Measurements from ENCODE around the gene MPV17L.

GRCh38 chr16:14510942-14511699 is 118.9 kb downstream of the PARN start:
- RRBS = no CpG with 5 or more reads among the region's 4 CpGs

GRCh38 chr16:14668598-14669105 is 25.5 kb downstream of the PLA2G10 start:
- RRBS = no CpG with 5 or more reads among the region's 6 CpGs

DNA sequence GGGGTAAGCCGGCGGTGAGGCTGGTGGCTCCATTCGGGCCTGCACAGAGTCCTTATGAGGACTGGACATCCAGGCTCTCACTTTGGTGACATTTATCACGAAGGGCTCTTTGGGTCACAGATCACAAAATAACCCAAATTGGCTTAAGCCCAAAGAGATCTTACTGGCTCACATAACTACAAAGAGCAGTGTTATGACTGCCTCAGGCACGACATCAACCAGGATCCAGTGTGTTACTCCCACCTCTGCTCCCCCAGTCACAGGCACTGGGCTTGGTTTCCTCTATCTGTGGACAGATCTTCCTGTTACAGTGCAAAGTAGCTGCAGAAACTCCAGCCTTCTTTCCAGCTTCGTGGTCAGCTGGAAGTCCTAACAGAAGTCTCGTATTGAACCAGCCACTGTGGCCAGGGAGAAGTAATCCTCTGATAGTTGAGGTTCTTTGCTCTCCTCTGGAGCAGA is 39.6 kb downstream of the NTAN1 start:
- RRBS = no CpG with 5 or more reads among the region's 7 CpGs

GRCh38 chr16:15142568-15142793 is 48.4 kb upstream of the RRN3 start:
- RRBS = no CpG with 5 or more reads among the region's 14 CpGs

- RRBS = 9% methylated on average over 20 of the region's 71 CpGs
Observed at GRCh38 chr16:15395576-15396276, at the start of gene MPV17L. Gene MPV17L (plus strand): TSS chr16:15395754.

DNA sequence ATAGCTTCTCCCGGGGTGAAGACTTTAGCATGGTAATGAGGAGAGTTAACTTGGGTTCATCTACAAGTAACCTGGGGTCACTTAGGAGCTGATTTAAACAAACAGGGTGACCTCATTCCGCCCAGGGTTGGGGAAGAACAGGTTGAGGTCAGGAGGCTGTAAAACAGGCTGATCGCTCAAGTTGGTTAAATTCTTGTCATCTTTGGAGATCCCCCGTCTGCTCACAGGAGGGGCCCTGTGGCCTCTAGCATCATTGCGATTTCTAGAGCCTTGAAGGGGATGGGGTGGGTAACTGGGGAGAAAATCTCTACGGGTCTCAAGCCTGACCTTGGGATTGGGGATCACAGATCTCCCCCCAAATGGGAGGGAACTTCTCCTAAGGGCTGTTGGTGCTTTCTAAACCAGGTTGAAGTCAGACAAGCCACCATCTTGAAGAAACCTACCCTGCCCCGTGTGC is 1.8 kb downstream of the MPV17L start:
- RRBS = no CpG with 5 or more reads among the region's 7 CpGs

DNA sequence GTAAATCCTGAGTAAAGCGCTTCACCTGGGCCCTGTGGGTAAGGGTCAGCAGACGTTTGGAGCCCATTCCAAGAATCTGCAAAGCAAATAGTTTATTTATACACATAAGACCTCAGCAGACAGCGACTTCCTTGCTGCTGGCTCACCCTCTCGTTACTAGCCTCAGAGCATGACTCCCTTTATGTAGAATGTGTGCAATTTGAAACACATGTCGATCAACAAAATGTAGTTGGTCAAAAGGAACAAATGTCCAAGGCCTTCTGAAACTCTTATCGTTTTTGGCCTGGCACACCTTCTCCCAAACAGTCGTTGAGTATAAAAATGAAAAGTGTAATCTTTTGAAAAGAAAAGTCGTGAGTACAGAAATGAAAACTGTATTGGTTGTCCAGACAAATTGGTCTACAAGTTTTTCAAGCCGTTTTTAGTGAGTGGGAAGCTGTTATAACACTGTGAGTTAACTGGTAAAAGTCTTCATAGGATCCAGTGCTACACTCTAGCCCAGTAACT is 31.2 kb downstream of the MARF1 start:
- RRBS = no CpG with 5 or more reads among the region's 9 CpGs

DNA sequence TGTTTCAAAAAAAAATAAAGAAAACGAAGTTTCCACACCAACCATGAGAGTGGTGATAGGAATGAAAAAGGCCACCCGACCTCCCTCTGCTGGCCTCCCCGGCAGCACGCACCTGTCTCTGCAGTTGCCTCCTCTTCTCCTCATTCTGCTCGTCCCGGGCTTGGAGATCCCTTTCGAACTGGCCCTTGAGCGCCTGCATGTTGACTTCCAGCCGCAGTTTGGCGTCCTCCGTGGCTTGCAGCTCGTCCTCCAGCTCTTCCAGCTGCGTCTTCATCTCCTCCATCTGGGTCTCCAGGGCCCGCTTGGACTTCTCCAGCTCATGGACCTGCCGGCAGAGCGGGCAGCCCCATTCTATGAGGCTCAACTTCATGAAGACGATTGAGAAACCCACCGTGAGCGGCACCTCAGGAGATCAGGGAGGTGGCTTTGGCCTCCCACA is 70.7 kb downstream of the NDE1 start:
- RRBS = 93% methylated on average over 4 of the region's 19 CpGs

DNA sequence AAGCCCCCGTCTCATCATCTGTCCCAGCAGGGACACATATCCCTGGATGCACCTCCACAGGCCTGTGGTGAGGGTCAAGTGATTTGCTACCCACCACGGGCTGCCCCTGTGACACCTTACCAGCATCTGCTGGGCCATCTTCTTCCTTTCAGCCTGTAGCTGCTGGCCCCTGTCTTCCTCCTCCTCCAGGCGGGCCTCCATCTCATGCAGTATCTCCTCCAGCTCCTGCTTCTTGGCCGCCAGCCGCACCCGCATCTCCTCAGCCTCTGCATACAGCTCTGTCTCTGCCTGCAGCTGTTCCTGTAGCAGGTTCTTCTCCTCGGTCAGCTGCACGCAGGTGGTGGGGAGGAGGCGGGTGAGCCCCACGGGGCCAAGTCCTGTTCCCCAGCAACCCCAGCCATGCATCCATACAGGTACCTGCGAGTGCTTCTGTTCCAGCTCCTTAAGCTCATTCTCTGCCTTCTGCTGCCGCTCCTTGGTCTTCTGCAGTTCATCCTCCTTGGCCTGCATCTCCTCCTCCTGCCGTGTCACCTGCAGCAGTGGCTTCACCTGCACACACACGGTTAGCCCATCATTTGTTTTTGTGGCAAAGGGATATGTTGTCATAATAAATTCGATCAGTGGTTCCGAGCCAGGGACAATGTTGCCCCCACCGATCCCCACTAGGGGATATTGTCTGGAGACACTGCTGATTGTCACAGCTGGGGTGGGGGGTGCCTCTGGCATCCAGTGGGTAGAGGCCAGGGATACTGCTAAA is 91.5 kb downstream of the NDE1 start:
- RRBS = no CpG with 5 or more reads among the region's 17 CpGs

DNA sequence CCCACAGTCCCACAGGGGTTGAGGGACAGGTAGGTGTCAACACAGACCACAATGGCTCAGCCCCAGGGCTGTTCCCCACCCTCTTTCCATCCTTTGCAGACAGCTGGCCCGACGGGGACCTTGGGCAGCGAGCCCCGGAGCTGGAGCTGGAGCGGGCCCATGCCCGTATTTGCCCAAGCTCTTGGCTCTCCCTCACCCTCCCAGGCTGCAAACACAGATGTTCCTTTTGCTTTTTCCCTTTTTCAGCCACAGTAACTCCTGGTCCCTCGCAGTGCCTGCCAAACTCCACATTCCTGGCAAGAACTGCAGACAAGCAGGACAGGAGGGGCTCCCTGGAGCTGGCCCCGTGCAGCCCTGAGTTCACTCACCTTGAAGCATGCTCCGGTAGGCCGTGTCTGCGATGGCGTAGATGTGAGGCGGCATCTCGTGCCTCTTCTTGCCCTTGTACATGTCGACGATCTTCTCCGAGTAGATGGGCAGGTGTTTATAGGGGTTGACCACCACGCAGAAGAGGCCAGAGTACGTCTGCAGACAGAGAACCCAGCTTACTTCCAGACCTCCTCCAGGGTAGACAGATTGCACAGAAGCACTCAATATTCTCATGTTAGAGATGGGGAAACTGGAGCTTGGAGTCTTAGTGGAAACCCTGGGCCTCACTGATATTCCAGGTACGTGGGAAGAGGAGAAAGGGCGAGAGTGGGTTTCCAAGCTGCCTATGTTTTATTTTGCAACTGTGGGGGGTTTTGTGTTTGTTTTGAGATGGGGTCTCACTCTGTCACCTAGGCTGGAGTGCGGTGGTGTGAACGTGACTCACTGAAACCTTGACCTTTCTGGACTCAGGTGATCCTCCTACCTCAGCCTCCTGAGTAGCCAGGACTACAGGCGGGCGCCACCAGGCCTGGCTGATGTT is 33.7 kb downstream of the MYH11 start:
- RRBS = no CpG with 5 or more reads among the region's 25 CpGs

DNA sequence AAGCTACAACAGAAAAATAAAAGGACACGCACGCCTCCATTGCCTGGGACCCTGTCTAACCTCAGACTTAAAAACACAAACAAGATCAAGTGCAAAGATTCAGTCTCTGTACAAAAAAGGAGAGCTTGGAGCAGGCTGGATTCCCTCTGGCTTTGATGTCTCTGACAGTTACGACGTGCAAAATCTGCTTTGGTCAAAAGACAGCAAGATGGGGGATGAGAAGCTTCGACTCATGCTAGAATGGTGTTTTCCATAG is 9.3 kb downstream of the MYH11 start:
- RRBS = no CpG with 5 or more reads among the region's 5 CpGs

DNA sequence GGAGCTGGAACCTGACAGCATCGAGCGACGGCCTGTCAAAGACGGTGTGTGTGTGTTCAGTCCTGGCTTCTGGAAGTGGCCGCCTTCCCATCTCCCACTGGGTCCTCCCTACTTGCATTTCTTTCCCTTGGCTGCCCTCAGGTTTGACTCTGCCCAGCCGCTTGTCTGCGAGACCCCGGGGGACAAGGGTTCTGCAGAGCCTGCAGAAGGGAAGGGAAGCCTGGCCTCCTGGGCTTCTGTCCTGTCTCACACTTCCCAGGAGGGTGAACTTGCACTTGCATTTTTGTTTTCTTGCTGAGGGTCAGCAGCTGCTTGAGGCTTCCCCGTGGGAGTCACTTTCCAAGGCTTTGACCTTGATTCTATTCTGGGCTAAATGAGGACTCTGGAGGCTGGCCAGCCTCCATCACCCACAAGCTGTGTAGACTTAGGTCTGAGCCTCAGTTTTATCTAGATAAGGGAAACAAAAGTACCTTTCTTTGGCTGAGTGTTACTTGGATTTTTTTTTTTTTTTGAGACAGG is 122.3 kb downstream of the ABCC1 start:
- RRBS = no CpG with 5 or more reads among the region's 9 CpGs

- RRBS = no CpG with 5 or more reads among the region's 4 CpGs
Observed at GRCh38 chr16:16074612-16074857, 125.1 kb downstream of the ABCC1 start.

GRCh38 chr16:17125545-17125987 is 345.2 kb downstream of the XYLT1 start:
- RRBS = no CpG with 5 or more reads among the region's 1 CpG

GRCh38 chr16:17134472-17134944 is 336.3 kb downstream of the XYLT1 start:
- RRBS = 100% methylated on average over 3 of the region's 20 CpGs

DNA sequence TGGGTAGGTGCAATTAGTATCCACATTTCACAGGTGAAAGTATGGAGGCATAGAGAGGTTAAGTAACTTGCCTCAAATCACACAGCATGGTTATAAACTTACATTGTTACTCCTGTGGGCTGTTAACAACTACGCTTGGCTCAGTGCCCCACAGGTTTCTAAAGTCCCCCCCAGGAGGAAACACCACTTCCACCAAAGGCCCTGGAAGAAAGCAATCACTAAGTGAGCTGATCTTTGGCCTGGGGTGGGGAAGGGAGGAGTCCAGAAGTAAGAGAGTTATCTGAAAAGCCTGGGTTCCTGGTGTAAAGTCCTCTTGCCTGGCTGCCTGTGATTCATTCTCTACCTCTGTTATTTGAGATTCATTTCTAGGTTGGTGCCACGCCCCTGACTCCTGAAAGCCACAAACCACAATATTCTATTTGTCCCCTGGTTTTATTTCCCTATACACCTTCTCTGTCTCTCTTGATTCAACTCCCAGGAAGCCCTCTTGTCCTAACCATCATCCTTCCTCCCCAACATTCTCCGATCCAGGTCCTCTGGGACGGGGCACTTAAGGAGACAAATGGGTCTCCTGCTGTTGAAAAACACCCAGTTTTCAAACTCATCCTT is 195.4 kb downstream of the XYLT1 start:
- RRBS = no CpG with 5 or more reads among the region's 4 CpGs

- RRBS = no CpG with 5 or more reads among the region's 11 CpGs
Observed at GRCh38 chr16:17364152-17364847, 106.5 kb downstream of the XYLT1 start.

DNA sequence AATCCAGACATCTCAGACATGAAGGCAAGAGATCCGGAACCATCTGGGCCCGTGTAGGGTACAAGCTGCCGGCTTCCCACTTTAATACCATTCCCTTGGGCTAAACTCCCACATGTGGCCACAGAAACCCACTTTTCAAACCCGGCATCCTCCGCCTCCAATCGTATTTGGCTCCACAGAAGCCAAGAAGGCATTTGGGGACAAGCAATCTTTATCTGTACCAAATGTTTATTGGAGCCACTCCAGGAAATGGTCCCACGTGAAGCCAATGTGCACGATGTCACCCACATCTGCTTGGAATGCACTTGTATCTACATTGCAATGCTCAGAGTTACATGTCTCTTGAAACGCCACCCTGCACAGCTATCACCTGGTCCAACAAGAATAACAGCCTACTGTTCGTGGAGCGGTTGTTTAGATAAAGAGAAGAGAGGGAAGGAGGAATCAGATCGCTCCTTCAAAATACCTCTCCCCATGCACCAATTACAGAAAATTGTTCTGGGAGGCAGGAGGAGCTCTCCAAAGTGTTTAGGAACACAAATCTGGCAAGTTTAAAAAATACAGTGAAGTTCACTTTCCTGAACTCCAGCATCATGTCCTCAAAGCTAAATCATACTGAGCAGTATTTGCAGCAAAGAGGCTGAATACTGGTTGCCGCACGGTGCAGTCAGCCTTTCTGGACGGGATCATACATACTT is 33.4 kb downstream of the XYLT1 start:
- RRBS = 85% methylated on average over 4 of the region's 15 CpGs

DNA sequence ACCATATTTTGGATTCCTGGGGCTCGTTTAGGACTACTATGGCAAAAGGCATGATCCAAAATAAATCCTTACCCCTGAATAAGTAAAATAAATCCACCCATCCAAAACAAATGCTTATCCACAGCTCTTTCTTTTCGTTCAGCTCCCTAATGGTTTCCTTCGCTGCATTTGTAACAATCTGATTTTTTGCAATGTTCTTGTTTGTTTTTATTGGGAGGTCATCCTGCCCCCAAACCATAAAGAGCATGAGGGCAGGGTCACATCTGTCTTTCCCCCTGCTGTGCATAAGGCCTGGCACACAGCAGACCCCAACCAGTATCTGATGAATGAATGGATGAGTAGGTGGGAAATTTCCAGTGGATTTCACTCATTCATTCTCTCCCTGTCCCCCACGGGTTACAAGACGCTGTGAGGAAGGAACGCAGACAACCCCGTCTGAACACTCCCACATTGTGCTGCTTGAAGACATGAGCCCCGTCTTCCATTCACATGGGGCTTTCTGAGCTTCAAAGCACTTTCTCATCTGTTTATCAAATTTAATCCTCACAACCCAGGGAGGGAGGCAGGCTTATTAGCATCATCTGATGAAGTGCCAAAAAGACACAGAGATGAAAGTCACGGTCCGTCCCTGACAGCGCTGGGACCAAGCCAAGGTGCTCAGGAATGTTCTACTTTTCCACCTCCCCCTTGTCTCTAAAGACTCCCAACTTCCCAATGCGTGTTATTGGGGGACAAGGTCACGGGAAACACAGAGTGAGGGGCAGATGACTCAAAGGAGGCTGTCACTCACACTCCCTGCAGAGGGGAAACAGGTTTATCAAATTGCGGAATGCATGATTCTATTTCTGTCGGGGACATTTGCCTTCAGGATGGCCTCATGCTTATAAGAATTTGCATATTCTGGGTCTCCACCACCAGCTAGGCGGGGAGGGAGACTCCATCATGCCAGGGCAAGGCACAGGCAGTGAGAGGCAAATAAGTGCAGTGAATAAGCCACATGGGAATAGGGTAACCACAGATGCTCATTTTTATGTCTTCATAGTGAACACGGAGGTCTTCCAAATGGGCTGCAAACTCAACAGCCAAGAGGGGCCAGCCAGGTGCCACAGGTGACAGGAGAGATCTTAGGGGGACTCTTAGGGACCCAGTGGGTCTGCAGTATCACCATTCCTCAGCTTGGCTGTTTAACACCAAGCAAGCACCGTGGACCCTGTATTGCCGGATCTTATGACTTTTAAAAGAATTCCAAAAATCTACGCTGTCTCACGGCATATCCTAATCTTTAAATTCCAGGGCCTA is 10.8 kb downstream of the XYLT1 start:
- RRBS = no CpG with 5 or more reads among the region's 21 CpGs

DNA sequence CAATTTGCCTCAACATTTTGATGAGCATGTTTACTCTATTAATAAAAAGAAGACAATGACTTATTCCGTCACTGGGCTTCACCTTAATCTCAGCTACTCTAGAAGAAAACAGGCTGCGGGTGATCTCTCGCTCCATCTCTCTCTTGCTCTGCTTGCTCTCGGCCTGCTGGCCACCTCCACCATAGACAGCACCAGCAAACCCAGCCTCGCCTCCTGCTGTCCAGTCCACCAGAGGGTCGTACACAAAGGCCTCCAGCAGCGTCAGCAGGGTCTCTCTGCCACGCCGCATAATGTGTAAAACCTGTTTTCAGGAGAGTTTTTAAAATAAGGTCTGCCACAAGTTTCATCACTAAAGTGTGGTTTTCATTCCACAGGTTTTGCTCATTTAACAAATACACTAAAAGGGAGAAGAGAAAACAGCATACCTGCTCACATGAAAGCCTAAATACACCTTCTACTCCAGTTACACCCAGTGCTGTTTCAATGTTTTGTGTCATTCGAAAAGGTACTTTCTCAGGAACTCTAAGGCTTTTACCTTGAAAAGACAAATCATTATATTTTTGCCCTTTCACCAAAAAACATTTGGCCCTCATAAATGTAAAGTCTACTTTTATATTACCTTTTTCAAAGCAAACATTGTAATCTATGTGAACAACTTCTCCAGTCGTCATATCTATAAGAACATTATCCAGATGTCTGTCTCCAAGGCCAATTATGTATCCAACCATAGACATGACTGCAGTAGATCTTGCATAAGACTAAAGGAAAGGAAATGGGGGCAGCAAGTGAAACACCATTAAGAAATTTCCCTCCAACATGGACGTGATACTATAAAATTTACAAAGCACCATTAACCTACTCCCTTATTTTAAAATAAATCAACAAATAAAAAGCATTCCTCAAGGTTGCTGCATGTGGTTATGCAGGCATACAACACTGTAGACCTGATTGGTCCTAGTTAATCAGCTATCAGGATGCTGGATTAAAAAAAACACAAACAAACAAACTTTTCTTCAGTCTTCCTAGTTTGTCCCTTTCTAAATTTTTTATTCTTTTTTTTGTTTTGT is 36.9 kb upstream of the ARL6IP1 start:
- RRBS = no CpG with 5 or more reads among the region's 12 CpGs